Esophagus squamous epithelium (tissue), 4 donors: ENCODE measurements around the gene ZNF23.

DNA sequence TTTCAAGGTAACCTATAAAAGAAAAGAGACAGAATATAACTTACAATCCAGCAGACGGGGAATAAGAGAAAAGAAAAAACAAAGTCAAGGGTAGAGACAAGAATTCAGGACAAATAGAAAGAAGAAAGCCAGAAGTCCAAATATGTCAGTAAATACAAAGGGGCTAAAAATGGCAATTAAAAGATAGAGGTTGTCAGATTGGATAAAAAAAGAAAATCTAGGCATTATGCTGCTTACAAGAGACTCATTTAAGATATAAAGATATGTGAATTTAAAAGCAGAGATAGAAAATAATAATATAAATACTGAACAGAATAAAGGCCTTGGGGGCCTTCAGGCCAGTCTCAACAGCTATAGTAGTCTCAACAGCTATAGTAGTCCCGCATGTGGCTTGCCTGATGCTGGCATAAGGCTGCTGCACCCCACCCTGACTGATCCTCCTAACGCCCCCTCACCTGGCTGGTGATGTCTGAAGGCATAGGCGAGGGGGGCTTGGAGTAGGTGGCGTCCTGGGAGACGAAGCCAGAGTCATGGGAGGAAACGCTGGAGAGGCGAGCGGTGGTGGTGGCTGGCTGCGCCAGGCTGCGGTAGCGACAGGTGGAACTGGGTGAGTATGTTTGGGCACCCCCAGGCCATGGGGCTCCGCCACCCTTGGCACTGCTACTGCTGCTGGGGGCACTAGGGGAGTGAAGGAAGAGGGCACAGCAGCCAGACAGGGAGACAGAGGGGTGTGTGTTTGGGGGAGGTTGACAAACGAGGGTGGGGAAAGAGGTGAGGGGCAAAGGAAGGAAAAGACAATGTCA, 11.8 kb downstream of the MTSS2 start:
- PRO-cap = no peak
- RAMPAGE, long total RNA, 4 experiments = no peak in any of the 4 experiments

GRCh38 chr16:70684953-70685484, 834 bp downstream of the MTSS2 start:
- PRO-cap = unidirectional peak, plus-strand start at chr16:70685434
- RAMPAGE, long total RNA, 4 experiments = no peak in any of the 4 experiments

DNA sequence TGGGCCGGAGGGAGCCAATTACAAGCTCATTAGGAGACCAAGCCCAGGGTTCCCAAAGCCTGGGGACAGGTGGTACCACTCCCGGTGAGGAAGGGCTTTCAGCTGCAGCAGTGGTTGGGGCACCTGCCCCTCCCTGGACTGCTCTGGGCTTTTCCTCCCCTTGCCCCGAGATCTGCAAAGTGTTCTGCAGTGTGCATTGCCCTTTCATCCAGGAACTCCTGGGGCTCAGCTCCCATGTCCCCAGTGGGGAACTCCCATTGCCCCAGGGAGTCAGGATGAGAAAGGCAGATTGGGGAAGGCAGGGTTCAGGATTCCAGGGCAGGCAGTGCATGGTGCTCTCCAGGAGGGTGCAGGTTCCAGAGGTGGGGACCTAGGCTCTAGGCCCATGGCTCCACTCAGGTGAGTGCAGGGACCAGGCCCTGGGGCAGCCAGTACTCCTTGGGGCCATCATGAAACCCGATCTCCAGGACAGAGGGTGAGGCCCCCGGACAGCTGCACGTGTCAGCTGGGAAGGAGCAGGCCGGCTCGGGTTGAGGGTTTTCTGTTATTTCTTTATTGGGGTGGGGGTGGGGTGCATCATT, 1.1 kb upstream of the MTSS2 start:
- PRO-cap = no peak
- RAMPAGE, long total RNA, 4 experiments = no peak in any of the 4 experiments

GRCh38 chr16:70724620-70725766, 39.1 kb upstream of the MTSS2 start:
- PRO-cap = no peak
- RAMPAGE, long total RNA, 4 experiments = no peak in any of the 4 experiments

GRCh38 chr16:70778775-70779430, 22.1 kb downstream of the VAC14 start:
- PRO-cap = no peak
- RAMPAGE, long total RNA, 4 experiments = no peak in any of the 4 experiments

DNA sequence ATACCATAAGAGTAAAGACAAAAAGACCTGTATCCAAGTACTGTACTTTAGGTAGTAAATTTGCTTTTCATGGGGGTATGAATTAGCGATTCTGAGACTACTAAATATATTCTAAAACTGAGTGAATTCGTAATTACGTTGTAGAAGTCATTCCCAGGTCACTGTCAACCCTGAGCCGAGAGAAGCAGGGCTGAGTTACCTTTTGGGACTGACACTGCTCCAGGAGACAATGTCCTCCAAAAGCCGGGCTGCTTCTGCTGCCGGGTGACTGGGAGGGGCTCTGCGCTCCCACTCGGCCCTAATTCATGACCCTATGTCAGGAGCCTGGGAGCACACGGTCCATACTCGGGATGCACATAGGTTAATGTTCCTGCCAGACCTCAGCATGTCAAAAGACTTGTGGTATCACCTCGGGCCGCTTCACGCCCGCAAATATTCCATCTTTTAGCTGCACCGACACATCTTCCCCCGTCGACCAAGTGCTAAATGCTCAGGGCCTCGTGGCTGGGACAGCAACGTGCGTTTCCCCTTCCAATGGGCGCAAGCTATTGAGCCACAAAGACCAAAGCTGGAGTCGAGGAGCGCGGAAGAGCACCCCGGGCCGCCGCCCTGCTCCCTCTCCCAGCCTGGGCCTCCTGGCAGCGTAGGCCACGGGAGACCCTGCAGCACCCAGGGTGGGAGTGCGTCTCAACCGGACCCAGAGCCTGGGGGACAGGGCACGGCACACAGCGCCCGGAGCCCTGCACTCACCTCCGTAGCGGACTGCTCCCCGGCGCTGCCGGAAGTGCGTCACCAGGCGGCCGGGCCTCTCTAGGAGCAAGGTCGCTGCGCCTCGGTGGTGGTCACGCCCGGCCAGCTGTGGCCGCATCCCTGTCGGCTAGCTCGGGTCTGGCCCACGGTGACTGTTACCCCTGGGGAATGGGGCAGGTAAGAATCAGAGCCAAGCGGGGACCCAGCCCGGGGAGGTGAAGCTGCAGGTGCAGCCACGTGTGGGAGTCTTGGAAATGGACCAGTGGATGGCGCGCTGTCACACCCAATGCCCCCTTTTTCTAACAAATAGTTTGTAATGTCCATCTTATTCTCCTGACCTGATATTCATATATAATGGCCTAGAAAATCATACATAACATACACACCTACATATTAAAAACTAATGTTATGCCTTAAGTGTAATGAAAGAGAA, at the start of gene ZNF23:
Gene ZNF23, minus strand, starts transcription at position 788 of the 1,183 bp plus-strand sequence.
- PRO-cap = bidirectional peak, plus-strand start at position 845 of the sequence, minus-strand start at position 764 of the sequence
- RAMPAGE, long total RNA, 4 experiments = start-site peak on the minus strand in 3 of 4 experiments, centred at positions 763 to 772 of the sequence, 8 to 32 reads per replicate

DNA sequence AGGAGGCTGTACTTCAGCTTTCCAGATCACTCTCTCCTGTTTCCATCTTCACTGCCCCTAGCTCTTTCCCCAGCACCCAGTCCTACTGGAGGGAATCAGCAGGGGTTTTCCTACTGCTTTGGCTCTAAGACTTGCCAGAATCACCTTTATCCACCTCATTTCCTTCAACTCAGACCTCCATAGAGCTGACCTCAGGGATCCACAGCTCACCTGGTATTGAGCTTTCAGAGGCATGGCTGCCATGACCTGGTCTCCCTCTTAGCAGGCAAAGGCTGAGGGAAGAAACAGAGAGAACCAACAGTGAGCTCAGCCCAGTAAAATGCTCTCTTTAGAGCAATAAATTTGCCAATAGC, 7.3 kb downstream of the ZNF19 start:
- PRO-cap = no peak
- RAMPAGE, long total RNA, 4 experiments = no peak in any of the 4 experiments

DNA sequence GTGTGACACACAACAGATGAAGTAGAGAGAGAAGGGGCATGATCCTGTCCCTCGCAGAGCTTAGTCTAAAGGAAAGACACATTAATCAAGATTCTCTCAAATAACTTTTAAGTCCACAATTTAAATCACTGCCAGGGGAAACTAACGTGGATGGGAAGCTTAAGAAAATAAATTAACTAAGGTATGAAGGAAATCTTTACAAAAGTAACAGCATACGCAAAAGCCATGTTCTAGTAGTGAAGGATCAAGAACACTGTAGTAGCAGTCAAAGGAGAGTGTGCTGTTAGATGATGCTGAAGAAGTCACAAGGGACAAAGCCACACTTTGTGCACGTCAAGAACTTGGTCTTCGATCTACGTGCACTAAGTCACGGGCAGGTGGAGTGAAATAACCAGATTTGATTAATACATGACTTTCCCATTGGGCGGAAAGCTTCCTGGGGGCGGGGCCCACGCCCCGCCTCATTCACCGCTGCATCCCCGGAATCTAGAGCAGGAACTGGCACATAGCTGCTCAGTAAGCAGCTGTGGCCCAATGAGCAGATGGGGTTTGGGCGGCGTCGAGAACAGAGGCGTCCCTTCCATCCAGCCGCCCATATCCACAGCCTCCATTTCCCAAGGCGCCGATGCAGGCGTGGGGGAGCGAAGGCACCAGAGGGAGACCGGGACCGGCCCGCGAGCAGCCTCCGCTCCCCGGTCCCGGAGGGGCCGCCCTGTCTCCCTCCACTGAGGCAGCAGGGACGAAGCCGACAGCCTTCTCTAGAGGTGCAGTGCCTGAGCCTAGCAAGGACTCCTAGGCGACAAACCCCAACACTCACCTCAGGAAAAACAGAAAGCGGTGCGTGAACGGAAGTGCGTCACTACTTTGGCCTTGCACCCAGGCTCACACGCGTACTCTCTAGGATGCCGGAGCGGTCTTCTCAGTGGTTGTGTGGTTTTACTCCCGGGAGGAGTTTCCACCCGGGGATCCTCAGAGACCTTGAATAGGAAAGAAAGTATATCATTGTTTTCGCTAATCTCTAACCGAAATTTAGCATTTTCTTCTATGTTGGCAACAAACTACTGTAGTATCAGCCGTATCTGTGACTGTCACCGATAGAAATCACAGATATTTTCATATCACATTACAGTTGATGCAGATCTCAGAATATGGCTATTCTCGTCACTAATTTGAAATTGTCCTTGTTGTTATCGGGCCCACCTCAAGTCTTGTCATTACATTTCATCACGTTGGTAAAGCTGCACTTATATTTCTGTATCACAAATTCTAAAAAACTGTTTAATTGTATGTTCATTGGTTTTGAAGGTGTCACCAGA, 4.9 kb downstream of the ZNF19 start:
- PRO-cap = bidirectional peak, plus-strand start at position 541 of the sequence, minus-strand start at position 361 of the sequence; bidirectional peak, plus-strand start at position 922 of the sequence, minus-strand start at position 836 of the sequence
- RAMPAGE, long total RNA, 4 experiments = start-site peak on the minus strand in 3 of 4 experiments, centred at positions 834 to 843 of the sequence, 13 to 74 reads per replicate

GRCh38 chr16:71513286-71514328, 12.6 kb upstream of the CHST4 start:
- PRO-cap = no peak
- RAMPAGE, long total RNA, 4 experiments = no peak in any of the 4 experiments

DNA sequence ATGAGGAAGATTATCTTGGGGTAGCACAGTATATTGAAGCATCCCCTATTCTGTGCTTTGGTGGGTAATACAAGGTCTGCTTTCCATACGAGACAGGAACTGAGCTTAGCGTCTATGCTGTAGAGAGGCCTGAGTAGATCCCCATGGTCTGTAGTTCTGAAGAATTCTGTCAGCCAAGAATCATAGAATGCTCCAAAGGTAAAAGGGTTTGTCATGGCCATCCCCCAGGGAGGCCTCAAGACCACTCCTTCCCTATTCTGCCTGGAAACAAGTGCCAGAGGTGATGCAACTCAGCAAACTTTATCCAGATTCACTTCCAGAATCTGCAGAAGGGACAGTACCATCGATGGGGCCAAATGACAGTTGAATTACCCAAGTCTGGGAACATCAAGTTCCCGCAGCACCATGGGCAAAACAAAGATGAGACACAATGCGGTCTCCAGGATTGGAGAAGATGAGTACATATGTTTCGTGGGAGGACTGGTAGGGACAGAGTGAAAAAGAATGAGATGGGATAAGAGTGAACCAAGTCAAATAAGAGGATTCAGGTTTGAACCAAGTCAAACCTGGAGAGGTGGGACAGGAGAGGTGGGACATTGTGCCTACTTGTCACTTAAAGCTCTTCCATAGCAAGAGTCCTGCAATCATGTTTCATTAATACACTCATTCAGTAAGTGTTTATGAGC, 13.7 kb upstream of the TAT start:
- PRO-cap = no peak
- RAMPAGE, long total RNA, 4 experiments = no peak in any of the 4 experiments

- PRO-cap = no peak
- RAMPAGE, long total RNA, 4 experiments = no peak in any of the 4 experiments
These were observed 40.2 kb downstream of the PHLPP2 start for GRCh38 chr16:71684250-71684767.

DNA sequence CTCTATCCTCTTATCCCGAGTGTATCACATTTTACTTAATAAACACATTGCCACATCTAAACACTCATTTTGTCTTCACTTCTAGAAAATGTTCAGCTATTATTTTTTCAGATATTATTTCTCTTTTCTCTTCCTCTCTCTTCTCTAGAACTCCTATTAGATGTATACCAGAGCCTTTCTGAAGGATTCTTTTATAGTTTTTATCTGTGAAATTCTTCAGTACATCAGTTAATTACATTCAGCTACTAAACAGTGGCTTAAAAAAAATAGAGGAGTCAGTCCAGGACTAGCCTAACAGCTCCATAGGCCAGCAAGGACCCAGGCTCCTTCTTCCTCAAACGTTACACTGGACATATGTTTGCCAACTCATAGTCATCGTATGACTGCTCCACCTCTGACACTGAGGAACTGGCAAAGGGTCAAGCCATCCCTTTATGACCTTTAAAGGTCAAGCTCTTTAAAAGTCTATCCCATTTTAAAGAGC, 36.8 kb downstream of the PHLPP2 start:
- PRO-cap = no peak
- RAMPAGE, long total RNA, 4 experiments = no peak in any of the 4 experiments

DNA sequence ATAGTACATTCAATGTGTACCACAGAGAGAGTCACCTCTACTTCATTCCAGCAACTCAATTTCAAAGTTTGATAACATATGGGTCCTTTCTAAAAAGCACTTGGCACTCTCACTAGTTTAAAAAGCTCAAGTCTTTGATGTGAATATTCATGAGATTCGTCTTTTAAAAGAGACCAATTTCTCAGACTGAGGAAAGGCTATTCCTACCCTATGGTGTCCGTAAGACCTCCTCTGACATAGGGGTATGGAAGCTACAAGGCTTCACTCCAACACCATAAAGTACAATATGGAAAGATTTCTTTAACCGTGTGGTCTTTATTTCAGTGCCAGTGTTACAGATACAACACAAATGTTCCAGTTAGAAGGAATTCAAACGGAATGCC, 7.1 kb upstream of the PHLPP2 start:
- PRO-cap = no peak
- RAMPAGE, long total RNA, 4 experiments = no peak in any of the 4 experiments

- PRO-cap = no peak
- RAMPAGE, long total RNA, 4 experiments = no peak in any of the 4 experiments
These were observed 2.8 kb downstream of the ATXN1L start for GRCh38 chr16:71848475-71849060.

GRCh38 chr16:71895649-71896348, 468 bp downstream of the IST1 start:
- PRO-cap = unidirectional peak, minus-strand start at chr16:71896178
- RAMPAGE, long total RNA, 4 experiments = no peak in any of the 4 experiments

DNA sequence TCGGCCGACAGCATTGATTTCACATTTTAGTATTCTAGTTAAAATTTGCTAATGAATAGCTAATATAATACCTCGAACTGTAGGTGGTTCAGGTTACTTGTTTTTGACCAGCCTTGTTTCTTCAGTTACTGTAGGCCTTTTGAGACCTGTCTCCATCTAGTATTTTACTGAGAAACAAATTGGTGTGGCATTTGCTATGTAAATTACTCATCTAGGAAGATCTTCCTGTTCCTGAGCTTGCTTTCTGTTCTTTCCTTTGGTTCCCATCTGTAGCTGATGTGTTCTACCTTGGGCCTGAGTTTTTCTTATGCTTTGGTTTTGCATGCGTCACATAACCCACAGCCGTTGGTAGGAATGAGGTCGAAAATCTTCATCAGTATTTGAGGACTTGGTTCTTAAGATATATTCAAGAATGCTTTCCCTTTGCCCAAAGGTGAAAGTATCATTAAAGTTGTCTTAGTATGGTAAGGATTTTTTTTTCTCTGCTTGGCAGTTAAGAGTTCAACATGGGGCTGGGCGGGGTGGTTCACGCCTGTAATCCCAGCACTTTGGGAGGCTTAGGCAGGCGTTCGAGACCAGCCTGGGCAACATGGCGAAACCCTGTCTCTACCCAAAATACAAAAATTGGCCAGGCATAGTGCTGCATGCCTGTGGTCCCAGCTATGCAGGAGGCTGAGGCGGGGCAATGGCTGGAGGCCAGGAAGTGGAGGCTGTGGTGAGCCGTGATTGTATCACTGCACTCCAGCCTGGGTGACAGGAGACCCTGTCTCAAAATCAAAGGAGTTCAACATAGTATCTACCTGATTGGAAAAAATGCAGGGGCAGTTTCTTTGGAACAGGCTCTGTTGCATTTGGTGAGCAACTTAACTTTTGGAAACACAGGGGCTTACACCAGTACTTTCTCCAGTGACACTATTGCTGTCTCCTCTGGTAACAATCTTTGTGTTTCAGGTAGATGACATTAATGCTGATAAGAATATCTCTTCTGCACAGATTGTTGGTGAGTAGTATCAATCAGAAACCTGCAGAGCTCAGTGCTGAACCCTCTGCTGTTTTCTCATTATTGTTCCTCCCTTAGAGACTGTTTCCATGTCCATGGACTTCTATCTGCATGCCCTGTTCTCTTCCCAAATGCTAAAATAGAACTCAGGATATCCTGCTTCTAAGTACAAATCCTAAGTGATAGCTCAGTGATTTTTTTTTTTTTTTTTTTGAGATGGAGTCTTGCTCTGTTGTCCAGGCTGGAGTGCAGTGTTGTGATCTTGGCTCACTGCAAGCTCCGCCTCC, 28.9 kb downstream of the IST1 start:
- PRO-cap = no peak
- RAMPAGE, long total RNA, 4 experiments = no peak in any of the 4 experiments

- PRO-cap = no peak
- RAMPAGE, long total RNA, 4 experiments = no peak in any of the 4 experiments
These were observed 35.1 kb downstream of the IST1 start for GRCh38 chr16:71930297-71931015.

DNA sequence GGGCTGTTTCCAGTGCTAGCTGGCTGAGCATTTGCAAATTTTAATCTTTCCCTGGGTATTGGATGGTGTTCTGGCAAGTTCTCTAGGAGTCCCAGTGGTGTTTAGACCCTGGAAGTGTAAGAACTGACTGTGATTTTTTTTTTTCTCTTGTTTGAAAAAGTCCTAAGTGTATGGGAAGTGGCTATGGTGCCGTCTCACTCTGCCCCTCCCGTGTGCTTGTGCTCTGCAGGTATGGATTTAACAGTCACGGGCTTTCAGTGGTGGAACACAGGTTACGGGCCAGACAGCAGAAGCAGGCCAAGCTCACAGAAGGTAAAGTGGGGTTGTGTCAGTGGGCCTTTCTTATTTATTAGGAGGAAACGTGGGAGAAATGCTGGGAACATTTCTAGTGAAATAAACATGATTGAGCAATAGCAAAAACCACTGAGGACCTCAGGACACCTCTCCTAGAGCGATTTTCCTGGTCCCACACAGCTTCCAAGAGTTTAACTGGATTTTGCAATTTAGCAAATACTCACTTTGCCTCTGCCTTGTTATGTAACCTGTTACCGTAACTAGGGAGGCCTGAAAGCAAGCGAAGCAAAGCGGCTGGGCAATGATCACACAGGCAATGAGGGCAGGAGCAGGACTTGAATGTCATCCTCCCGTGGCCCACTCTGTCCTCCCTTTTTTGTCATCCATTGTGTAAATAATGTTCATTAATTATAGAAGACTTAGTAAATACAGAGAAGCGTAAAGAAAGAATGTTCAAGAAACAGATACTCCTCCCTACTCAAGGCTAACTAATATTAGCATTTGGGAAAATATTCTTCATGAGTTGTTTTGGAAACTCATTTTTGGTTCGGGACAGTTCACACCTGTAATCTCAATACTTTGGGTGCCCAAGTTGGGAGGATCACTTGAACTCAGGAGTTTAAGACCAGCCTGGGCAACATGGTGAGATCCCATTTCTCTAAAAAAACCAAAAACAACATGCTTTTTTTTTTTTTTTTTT, 8.5 kb downstream of the DHODH start:
- PRO-cap = no peak
- RAMPAGE, long total RNA, 4 experiments = no peak in any of the 4 experiments

DNA sequence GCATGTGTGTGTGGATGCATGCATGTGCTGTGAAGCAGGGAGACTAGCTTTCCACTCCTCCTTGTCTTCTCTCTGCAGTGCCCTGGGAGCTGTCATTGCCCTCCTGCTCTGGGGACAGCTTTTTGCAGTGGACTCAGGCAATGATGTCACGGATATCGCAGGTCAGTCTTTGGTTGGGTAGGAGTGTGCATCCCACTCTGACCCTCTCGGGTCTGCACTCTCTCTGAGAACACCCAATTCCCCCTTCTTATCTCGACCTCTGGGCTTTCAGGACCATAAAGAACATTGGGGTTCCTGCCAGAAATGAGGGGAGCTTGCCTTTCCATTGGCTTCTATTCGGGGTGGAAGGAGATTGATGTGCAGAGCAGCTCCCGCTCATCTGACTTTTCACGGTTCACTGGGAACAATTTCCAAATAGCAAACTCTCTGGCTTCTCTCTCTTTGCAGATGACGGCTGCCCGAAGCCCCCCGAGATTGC, 1.8 kb downstream of the HP start:
- PRO-cap = no peak
- RAMPAGE, long total RNA, 4 experiments = no peak in any of the 4 experiments

DNA sequence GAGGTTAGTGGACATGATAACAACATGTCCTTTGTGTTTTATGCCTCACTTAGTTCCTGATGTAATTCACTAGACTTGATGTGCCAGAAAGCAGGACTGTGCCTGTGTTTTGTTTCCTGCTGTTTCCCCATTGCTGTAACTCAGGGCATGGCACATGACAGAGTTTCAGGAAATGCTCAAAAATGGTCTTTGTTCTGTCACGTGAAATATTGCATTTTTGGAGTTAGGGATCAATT, 32.7 kb downstream of the DHX38 start:
- PRO-cap = no peak
- RAMPAGE, long total RNA, 4 experiments = no peak in any of the 4 experiments